Peritoneum (tissue), 1 donor: ENCODE results near the gene IGSF6.

GRCh38 chr16:21161135-21161518 lies 2.7 kb downstream of the LDAF1 start:
- PRO-cap = no peak

- PRO-cap = no peak
These were observed 14.3 kb downstream of the CRYM start for GRCh38 chr16:21263640-21264275.

DNA sequence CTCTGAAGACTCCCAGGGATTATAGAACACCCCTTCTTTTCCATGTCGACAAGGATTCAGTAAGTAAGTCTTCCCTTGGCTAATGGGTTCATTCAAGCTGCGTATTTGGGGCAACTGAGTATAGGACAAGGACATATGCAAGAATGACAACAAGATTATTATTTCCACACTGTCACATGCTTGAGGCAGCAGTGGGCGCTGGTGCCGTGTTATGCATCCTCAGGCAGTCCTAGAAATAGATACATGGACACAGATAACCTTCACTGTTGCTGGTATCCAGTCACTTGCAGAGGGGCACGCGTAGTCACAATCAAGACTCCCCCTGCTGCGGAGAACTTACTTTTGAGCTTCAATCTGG lies 1.1 kb downstream of the CRYM start:
- PRO-cap = no peak

DNA sequence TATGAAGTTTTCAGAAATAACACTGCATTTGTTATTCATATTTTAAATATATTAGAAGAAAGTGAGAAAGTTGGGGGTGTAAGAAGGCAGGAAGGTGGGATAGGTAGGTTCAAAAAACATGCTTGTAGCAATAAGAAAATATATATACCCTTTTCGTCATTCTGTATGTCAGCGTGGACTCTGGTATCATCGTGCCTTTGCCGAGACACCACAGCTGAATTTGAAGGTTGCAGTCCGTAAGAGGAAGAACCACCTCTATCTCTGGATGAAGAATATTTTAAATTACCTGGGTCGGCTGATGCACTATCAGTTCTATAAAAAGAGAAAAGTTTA lies 115.2 kb upstream of the METTL9 start:
- PRO-cap = no peak

DNA sequence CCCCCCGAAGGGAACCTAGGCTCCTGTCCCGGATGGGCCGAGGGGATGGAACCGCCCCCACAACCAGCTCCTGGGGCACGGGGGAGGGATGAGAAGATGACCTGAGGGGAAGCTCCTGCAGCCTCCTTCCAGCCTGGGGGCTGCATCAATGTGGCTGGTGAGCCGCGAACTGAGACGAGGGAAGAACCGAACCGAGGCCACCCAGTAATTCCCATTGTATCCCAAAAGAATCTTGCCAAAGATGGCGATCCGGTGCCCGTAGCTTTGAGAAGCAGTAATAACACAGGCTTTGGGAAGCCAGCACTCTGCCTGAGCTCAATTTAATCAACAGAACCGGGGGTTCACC lies 78.6 kb upstream of the METTL9 start:
- PRO-cap = no peak

- PRO-cap = no peak
These were observed 77.8 kb upstream of the METTL9 start for GRCh38 chr16:21521323-21522304.

GRCh38 chr16:21645918-21646547 lies 6.4 kb downstream of the IGSF6 start:
- PRO-cap = no peak

GRCh38 chr16:21652386-21652807 lies at the start of gene IGSF6:
TSS of gene IGSF6 (minus strand) at chr16:21652608.
- PRO-cap = no peak

DNA sequence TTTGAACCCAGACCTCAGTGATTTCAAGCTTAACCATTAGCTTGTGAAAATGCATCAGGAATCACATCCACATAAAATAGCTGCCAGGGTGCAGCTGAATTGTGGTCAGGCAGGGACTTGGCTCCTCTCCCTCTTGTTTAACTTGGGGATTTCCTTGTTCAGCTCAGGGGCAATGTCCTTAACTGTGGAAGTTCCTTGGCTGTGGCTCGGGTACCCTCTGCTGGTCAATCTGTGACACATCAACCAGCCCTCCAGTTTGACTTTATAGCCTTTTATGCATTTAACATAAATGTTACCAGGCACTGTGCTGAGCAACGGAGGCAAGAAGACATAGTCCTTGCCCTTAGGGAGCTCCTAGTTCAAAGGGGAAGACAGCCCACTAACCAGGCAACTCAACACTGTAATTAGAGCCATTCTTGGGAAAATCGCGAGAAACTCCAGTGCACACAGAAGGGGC lies 17.5 kb upstream of the EEF2K start:
- PRO-cap = no peak

GRCh38 chr16:22189198-22189875 lies 16.7 kb upstream of the EEF2K start:
- PRO-cap = no peak

- PRO-cap = no peak
These were observed 15.1 kb upstream of the EEF2K start for GRCh38 chr16:22190622-22191725.

GRCh38 chr16:22325334-22326304 lies 28.4 kb downstream of the POLR3E start:
- PRO-cap = no peak

- PRO-cap = no peak
These were observed 20.4 kb downstream of the CDR2 start for GRCh38 chr16:22353969-22354464.

DNA sequence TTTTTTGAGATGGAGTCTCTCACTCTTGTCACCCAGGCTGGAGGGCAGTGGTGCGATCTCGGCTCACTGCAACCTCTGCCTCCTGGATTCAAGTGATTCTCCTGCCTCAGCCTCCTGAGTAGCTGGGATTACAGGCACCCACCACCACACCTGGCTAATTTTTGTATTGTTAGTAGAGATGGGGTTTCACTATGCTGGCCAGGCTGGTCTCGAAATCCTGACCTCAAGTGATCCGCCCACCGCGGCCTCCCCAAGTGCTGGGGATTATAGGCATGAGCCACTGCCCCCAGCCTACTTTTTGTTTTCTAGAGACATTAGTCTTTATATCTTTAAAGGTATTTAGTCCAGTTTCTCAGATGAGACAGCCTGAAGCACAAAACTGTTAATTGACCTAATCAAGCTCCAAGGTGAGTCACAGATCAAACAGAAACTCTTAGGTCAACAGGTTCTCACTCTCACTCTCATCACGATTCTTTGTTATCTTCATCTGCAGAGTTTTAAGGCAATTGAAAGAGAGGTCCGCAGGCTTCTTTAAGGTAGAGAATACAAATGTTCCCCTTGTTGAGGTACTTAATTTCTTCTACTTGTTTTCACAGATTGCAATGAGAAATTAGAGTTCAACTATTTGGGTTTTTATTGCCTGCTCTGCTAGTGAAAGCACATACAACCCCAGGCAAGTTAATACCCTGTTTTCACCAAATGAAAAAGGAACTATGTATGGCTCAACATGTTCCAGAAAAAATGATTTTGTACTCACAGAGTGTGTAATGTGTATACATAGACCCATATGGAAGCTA lies 6.0 kb downstream of the CDR2 start:
- PRO-cap = no peak

- PRO-cap = no peak
These were observed 4.3 kb downstream of the CDR2 start for GRCh38 chr16:22370032-22370678.

- PRO-cap = no peak
These were observed 690 bp downstream of the CDR2 start for GRCh38 chr16:22373633-22374224.

- PRO-cap = no peak
These were observed 906 bp upstream of the CDR2 start for GRCh38 chr16:22375374-22375675.

DNA sequence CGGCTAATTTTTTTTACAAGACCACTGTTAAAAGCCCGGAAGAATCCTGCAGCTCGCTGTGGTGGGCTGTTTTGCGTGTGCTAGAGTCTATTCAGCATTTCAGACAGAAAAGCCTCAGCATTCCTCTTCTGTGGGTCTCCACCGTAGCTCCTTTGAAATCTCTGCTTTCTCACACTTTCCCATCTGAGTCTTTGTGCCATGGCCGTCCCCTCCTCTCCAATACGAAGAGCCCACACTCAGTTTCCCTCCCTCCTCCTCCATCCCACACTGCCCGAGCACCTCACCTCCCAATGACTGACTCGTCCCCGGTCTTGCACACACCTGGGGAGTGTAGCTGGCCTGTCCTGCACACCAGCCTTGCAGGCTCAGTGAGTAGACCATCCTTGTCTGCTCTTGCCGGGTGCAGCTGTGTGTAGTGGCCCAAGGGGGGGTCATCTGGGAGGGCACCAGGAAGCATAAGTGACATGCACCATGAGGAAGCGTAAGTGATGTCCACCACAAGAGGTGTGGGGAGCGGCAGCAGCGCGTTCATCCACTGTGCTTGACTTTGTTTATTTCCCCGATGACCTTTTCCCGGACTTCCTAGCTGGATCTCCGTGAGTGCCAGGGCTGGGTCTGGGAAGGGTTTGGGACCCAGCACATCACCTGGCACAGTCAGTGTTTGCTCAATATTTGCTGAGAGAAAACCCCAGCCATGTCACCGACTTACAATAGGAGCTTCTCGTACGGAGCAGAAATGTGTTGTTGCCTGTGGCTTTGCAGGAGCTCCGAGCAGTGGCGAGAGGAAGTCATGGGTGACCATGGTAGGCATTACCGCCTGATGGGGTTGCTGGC lies 45.5 kb upstream of the CDR2 start:
- PRO-cap = no peak

GRCh38 chr16:22534045-22534976 lies 23.6 kb downstream of the NPIPB5 start:
- PRO-cap = no peak

DNA sequence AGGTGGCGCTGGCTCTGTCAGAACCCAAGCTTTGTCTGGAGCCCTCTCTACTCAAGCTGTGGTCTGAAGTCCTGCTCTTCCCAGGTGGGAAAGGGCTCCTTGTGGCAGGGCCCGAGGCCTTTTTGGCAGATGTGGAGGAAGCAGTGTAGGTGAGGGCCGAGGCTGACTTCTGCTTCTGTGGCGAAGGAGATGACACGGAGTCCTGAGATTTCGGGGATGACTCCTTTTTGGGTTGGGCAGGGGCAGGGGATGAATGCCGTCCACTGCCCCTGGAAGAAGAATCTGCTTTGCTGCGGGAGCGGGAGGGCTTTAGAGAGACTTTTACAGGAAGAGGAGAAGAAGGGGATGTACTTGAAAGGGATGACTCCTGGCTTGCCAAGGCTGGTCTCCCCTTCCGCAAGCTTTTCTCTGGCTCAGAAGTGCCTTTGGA lies 80.6 kb downstream of the USP31 start:
- PRO-cap = no peak